Tibial artery (tissue), 1 donor: ENCODE data around the gene ENTPD6.

- PRO-cap, result no peak
Measured at GRCh38 chr20:23625557-23626013, 12.2 kb downstream of the CST3 start.

- PRO-cap, result no peak
Measured at GRCh38 chr20:23631692-23631891, 6.2 kb downstream of the CST3 start.

DNA sequence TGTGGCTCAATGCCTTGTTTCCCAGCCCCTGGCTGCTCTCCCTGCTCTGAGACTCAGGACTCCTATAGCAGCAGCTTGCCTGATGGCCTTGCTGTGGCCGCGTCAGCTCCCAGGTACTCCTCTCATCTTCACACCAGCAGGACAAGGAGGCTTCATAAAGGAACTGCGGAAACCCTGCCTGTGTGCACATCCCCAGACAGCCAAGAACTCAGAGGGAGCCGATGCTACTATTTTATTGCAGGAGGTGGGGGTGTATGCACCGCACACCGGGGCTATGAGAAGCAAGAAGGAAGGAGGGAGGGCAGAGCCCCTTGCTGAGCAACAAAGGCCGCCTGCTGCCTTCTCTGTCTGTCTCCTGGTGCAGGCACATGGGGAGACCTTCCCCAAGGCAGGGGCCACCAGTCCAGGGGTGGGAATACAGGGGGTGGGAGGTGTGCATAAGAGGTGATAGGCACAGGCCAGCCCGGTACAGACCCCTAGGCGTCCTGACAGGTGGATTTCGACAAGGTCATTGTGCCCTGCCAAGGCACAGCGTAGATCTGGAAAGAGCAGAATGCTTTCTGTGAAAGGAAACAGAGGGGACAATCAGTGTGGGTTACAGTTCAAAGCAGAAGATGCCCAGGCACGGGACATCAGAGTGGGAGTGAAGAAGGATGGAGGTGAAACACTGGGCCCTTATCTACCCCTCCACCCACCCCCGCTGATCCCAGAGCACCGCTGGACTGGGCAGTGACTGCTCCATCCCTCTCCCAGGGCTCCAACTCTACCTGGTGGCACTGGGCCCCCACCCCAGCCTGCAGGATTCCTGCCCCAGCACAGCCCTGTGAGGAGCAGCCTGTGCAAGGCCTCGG is 4.1 kb downstream of the CST3 start:
- PRO-cap, result no peak

DNA sequence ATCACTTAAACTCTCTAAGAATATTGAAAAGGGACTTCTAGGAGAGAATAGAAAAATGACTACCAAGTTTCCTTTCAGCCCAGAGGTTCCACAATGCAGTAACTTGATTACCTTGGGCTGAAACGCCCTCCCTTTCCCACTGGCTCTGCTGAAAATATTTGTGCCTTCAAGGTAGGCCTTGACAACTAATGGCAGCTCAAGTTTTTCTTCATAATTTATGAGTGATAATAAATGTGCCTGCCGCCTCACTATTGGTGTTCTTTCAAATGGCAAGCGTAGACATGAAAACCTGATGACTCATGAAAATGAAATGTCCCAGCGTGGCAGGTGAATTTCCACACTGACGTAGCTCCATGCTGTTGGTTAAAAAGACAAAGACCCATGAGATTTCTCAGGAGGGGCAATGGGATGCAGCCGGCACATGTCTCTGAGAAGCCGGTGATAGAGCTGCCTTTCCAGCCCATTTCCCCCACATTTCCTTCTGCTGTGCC is 107.2 kb upstream of the GGTLC1 start:
- PRO-cap, result no peak

DNA sequence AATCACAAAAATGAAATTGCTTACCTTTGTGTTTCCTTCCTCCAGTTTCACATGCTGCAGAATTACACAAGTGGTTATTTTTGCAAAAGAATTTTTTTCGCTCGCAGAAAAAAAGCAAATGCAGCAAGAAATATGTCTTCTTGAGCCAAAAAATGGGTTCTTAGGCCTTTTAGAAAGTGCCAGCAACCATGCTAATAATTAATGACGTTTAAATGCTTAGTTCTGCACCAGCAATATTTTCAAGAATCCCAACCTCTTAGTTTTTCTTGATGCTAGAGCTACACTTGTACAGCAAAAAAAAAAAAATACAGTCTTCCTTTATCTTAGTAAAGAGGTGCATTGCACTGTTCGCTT is 6.7 kb upstream of the SYNDIG1 start:
- PRO-cap, result no peak

GRCh38 chr20:24930991-24931919 is 17.8 kb upstream of the CST7 start:
- PRO-cap, result no peak

- PRO-cap, result bidirectional peak, plus-strand start at chr20:25059126, minus-strand start at chr20:25058980
Measured at GRCh38 chr20:25058546-25059356, 812 bp upstream of the ACSS1 start.

GRCh38 chr20:25077029-25078206 is 4.5 kb downstream of the VSX1 start:
- PRO-cap, result unidirectional peak, plus-strand start at chr20:25077907

DNA sequence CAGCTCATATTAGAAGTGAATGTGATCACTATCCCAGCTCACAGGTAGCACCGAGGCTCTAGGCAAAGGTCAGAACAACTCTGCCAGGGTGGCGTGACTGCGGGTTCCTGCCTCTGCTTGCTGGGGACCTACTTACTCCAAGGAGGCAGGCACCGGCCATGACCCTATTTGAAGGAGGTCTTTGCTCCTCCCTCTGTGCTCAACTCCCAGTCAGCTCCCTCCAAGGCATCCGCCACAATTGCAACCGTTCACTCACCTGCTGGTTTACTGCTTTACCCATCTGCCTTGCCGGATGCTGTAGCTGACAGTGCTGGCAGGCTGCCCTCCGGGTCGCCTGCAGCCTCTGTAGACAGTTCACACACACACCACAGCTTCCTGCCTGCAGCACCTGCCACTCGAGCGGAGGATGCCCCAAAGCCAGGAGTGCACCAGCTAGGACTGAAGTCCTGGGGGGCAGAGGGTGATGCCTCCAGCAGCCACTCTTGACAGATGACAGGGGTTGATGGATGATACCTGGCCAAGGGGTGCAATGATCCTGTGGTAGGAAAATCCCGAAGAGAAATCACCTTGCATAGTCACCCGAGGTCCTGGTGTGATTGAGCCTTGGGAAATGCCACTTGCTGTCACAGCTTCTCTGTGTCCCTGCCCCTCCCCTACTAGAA is 8.8 kb upstream of the VSX1 start:
- PRO-cap, result no peak

- PRO-cap, result bidirectional peak, plus-strand start at chr20:25195758, minus-strand start at chr20:25195623
Measured at GRCh38 chr20:25195497-25196071, at the start of gene ENTPD6. TSS of gene ENTPD6 (plus strand) at chr20:25195712.

DNA sequence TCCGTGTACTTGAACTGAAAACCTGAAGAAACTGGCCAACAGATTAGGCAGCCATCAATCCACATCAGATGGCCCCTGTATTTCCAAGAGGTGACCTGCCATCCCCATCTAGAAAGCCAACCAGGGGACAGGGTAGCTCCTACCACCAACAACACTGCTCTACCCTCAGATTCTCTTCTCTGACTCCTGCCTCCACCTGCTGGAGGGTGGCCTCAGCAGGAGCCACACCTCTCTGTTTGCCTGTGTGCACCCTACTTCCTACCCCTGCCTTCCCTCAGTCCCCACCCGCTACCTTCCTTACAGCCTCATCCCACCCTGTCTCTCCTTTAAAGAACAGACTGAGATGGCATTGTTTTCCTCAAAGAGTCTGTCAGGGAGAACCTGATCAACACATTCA is 1.6 kb downstream of the ENTPD6 start:
- PRO-cap, result no peak

DNA sequence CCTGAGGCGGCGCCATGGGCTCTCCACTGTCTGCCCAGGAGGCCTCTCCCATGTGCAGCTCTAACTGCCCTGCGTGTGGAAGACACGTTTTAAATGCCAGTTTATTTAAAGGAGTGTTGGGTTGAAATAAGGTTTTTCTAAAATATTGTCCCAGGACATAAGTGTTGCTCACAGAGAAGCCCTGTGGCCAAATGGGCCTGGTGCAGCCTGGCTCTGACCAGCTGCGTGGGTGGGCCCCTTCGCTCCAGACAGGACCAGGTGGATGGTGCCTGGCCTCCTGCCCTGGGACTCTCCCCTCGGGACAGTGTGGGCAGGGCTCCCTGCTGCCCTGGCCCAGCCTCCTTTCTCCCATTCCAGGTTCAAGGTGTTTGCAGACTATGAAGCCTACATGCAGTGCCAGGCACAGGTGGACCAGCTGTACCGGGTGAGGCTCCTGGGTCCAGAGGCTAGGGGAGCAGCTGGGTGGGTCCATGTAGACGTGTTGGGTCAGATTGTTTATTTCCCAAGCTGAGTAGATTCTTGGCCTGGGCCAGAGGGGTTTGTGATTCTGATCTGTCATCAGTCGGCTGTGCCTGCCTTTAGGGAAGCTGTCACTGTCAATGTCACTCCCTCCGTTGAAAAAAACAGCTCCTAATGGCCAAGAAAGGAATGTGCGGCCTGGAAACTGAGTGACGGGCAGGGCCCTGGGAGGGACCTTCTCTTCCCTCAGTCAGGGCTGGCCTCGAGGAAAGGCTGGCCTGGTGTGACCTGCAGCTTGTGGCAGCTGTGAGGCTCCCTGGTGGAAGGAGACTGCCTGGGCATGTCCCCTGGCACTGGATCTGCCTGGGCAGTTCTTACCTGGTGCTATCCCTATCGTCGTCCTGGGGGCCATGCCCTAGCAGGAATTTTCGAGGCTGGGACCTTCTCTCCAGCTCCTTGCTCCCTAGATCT is 47.6 kb downstream of the PYGB start:
- PRO-cap, result no peak

DNA sequence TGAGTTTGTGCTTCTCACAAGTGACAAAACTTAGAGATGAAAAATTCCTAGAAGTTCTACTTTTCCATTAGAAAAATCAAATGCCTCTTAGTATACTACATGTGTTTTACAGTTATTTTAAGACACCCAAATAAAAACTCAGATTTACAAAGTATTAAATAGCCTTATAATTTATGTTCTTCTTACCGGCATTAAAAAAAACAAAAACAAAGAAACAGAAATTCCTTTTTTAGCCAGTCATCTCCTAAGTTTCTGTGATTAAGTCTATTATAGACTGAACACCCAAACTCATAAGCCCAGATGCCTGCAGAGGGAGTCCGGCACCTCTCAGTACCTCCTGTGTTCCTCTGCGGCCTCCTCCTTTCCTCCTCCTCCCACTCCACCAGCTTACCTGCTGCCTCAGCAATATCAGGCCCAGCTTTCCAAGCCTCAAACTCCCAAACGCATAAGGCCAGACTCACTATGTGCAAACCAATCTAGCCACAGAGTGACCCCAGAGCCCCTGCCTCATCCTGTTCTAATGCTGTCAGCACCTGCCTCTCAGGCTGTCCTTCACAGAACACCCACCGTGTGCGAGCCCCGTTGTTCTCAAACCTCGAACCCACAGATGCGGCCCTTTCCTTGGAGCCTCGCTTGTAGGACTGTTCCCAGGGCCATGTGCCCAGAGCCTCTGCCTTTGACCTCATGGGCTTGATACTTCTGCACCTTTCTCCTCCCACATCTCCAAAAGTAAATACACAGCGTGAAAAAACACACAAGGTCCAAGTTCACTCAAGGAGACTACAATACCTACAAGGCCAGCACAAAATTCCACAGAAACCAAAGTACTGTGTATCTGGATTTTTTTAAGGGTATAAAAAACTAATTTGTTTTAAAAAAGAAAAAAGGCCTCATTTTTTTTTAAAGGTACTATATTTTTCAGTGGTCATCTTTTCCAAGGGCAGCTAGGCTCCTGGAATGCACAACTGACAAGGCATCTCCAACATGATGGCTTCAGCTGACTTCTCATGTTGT is 52.5 kb downstream of the ABHD12 start:
- PRO-cap, result no peak

GRCh38 chr20:29079777-29080676 is 2177.4 kb upstream of the DEFB115 start:
- PRO-cap, result no peak

DNA sequence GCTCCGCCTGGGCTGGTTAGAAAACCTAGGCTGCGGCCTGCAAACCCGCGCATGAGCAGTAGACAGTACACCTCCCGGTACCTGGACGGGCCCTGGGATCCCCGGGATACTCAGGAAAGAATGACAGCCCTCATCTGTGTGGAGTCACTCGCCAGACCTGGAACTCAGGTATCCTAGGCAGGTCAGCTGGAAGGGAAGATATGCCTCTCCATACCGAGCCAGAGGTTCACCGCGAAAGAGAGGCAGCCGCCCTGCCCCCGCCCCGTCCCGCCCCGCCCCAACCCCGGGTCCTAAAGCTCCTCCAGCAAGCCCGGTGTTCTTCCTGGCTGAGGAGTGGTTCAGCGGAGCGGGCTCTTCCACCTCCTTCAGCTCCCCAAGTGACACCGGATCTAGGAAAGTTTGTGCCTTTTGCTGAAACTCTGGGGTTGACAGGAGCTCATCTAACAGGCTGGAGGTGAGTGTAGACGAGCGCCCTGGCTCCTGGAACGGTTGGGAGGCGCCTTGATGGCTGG is 1847.3 kb upstream of the DEFB115 start:
- PRO-cap, result no peak

GRCh38 chr20:29752613-29753191 is 1504.8 kb upstream of the DEFB115 start:
- PRO-cap, result no peak

GRCh38 chr20:29787400-29787679 is 1470.1 kb upstream of the DEFB115 start:
- PRO-cap, result no peak

DNA sequence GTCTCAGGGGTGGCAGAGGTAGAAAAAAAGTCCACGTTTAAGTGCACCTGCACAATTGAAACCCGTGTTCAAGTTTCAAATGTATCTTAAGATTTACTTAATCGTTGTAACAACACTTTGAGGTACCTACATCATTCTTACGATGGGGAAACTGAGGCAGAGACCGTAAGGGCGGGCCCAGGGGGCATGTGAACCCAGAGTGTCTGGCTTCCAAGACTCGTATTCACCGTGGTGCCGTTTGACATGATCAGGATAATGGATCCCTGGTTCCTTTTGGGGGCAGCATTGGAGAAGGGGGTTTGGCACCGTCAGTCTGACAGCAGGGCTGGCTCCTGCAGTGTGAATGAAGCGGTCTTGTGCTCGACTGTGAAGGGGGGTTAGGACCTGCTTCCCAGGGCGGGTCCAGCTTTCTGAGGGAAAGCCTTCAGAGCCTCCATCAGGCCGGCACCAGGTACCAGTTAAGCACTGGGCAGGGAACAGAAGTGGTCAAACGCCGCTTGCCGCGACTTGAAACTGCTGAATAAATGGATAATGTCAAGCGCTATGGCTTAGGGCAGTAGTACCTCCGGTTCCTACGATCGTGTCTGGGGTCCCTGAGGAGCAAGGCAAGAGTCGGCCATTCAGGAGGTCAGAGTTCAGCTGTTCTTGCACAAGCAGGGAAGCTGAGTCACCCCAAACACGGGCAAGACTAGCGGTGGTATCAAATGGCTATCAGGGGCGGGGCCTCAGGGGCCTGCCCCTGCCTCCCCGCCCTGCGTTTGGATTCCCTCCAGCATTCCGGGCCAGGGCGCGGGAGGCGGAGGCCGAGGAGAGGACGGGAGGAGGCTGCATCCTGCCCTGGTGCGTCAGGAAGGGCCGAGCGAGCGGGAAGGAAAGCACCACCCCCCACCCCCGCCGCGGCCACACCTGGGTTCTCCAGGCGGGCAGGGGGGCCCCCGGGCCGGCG is 25.3 kb downstream of the MCTS2 start:
- PRO-cap, result bidirectional peak, plus-strand start at position 775 of the sequence, minus-strand start at position 586 of the sequence

GRCh38 chr20:31595624-31596617 is 9.2 kb upstream of the ID1 start:
- PRO-cap, result bidirectional peak, plus-strand start at chr20:31596336, minus-strand start at chr20:31596227

DNA sequence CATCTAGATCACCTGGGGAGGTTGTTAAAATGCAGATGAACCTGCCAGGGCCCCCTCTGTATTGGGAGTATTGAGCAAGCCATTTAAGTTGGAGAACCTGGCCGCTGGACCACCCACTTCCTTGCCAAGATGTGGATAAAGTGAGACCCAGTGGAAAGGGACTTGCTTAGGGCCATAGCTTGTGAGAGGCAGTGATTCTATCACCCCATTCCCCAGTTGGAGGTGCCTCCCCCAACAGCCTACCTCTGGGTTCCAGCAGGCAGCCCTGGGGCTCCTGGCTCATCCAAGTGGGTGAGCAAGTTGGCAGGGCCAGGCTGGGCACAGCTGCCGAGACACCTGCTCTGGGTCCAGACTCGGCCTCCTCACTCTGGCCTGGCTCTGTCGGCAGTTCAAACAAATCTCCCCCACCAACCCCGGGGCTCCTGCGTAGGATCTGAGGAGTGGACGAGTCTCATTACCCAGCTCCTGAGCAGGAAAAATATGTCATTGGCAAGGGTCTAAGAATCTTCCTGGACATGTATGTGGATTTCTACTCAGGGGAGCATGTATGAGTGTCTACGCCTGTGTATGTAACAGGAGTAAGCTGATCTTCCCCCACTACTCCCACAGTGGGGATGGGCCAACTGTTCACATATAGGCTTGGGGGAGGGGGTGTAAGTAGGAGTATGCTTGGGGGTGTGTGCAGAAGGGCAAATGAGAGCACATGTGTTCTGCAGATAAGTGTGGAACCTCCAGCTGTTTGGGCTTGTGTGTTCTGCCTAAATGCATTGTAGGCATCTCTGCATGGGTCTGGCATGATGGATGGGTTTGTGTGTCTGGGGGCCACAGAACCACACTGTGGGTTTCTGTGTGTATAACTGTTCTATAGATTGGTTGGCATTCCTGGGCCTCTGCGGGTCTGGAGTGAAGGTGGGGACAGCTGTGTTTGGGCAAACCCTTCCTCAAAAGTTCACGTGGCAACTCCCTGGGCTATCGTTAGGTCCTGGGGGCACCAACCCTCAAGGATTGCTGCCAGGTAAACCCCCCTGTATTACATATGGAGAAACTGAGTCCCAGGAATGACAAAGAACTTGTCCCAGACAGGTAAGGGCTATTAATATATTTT is 2.0 kb downstream of the ID1 start:
- PRO-cap, result no peak